Non-pigmented ciliary epithelial cell (primary cell): Measurements from ENCODE around the gene SFTPA2.

- RRBS: no CpG with 5 or more reads among the region's 16 CpGs
Observed at GRCh38 chr10:79270593-79271624, 76.4 kb upstream of the PPIF start.

GRCh38 chr10:79291974-79292408 lies 55.3 kb upstream of the PPIF start:
- RRBS: no CpG with 5 or more reads among the region's 12 CpGs

- RRBS: no CpG with 5 or more reads among the region's 16 CpGs
Observed at GRCh38 chr10:79297945-79298702, 49.1 kb upstream of the PPIF start.

- RRBS: no CpG with 5 or more reads among the region's 37 CpGs
Observed at GRCh38 chr10:79300408-79301503, 46.5 kb upstream of the PPIF start.

DNA sequence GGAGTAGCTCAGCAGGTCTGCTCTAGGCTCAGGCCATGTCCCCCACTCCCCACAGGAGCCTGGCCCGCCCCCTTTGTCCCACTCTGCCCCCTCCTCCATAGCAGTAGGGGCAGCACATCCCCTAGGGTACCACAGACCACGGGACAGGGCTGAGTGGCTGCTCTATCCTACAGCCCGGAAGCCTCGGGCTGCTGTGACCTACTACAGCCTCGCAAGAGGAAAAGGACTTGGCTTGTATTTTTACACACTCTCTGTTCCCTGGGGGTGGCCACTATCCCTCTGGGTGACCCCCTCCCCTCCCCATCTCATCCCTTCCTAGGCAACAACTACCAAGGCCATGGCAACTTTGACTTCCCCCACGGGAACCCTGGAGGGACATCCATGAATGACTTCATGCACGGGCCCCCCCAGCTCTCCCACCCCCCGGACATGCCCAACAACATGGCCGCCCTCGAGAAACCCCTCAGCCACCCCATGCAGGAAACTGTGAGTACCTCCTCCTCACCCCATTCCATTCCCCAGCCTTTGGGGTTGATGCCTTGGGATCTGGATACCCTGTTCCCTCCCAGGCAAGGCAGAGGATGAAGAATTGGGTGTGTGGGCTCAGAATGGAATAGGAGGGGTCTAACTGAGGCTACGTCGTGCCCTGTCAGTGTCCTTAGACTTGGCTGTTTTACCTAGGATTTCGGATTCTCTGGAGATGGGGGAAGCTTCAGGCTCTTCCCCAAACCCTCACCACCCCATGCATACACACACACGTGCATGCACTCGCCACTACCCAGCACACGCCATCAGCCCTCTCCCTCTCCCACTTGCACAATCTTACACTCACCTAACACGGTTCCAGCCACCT lies 40.0 kb upstream of the PPIF start:
- RRBS: no CpG with 5 or more reads among the region's 17 CpGs

DNA sequence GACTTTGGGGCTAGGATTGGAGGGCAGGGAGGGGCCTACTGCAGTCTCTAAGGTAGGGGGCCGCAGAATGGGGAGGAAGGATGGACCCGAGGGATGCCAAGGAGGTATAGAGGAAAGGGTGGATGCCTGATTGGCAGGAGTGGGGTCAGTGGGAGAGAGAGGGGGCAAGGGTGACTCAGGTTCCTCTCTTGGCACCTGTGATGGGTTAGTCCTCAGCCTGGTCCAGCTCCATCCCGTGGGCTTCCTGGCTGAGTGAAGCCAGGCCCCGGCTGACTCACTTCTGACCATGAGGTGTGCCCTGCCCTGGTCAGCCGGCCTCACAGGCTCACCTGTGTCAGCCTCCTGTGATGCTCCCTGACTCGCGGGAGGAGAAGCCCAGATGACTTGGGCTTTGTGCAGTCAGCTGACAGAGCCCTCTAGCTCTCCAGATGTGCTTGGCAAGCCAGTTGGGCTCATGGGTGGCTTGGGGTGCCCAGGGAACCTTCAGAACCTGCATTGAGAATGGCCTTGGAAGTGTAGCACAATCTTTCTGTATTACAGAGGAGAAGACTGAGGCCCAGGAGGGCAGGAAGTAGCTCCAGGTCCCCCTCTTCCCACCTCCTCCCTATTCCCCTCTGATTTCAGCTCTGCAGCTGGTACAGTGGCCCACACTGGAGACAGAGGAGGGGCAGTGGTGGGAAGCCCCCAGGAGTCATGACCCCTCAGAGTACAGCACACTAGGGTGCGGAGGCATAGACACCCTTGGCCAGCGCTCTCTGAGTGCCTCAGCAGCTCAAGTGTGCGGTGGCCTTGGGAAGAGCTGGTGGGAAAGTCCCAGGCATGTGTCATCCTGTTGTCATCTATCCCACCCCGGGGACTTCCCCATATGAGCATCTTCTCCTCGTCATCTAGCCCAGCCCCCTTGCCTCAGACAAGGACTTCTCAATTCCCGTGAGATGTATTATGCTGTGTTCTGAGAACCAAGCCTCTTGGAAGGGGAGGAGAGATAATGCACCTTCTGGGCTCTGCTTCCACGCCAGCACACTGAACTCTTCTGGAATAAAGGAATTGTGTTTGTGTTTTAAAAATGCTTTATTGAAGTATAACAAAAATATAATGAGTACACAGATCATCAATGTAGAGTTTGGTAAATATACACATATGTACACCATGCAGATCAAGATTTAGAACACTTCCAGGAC lies 15.8 kb upstream of the PPIF start:
- RRBS: no CpG with 5 or more reads among the region's 14 CpGs

DNA sequence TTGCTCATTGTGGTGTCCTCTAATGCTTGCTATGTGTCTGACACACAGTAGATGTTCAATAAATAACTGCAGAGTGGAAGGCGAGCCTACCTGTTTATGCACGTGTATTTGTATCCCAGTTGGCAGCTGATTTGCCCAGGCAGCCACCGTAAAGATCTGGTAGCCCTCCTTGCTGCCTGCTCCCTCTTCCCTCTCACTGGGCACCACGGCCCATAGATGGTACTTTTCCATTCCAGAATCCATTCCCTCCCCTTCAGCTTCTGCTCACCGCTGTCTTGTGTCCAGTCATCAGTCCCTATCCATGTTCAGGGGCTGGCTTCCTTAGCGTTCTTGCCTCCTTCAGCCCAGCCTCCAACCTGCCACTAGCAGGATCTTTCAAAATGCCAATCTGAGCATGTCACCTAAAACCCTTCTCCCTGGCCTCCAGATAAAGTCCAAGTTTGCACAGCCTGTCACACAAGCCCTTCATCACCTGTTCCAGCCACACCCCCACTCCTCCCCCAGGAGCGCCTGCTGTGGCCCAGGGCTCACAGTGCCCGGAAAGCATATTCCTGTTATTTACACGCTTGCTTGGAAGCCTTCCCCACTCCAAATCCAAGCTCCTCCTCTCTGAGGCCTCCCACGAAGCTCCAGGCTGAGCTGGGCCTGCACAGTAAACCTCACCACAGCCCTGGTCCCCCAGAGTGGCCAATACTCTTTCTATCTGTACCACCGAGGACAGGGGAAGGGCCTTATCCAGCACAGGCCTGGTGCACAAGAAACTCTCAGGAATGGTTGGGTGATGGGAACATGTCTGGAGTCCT lies 21.0 kb downstream of the ZCCHC24 start:
- RRBS: no CpG with 5 or more reads among the region's 11 CpGs

GRCh38 chr10:79450327-79450526 lies 4.8 kb upstream of the ZCCHC24 start:
- RRBS: no CpG with 5 or more reads among the region's 2 CpGs

DNA sequence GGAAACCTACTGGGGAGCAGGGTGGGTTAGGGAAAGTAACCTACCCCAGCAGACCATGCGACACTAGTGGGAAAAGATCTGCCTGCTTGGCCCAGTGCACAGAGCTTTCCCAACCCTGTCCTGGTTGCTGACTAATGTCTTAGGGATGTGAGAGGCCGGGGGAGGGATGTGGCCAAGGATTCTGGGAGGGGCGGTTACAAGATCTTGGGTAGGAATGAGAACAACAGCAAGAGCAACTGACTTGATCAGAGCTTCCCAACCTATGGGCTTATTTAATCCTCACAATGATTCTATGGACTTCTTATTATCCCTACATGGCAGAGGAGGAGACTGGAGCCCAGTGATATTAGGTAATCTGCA lies 24.0 kb upstream of the EIF5AL1 start:
- RRBS: no CpG with 5 or more reads among the region's 3 CpGs

- RRBS: no CpG with 5 or more reads among the region's 1 CpG
Observed at GRCh38 chr10:79560185-79560677, at the start of gene SFTPA2. Gene SFTPA2 (minus strand): TSS chr10:79560407.

- RRBS: no CpG with 5 or more reads among the region's 3 CpGs
Observed at GRCh38 chr10:79610524-79610808, 273 bp upstream of the SFTPA1 start.

DNA sequence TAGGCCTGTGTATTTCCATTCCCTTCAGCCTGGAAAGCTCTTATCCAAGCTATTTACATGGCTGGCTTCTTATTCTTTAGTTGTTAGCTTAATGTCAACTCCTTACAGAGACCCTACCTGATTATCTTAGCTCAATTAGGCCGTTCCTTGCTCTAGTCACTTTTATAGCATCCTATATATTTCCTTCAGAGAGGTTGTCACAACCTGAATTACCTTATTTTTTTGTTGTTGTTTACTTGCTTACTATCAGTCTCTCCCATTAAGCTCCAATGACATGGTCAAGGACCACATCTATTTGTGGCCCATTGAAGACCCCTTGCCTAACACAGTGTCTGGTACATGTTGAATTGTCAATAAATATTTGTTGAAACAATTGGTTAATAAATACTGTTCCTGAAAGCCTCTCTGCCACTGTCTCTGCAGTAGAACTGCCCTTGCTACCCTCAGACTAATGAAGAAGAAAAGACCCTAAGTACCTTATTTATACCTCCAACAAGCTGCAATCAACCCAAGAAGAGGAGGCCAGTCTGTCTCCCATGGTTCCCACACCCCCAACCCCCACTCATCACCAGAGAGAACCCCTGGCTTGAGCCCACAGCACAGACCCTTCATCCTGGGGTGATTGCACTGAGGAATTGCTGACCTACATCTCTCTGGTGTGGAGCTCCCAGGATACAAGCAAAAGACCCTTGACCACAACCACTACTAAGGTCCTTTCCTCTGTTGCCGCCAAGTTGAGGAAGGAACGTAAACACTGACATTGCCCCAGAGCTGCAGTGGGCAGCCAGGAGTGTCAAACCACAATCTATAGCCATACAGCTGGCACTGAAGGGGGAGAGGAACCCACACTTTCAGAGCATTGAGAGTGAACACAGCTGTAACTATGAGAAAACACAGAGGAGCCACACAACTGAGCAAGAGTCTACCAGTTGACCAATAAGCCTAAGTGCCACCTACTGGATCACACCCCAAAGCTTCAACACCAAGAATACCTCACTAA lies 45.2 kb downstream of the NUTM2B start:
- RRBS: no CpG with 5 or more reads among the region's 3 CpGs

GRCh38 chr10:80104201-80105000 lies 25.9 kb downstream of the TMEM254 start:
- RRBS: no CpG with 5 or more reads among the region's 7 CpGs

DNA sequence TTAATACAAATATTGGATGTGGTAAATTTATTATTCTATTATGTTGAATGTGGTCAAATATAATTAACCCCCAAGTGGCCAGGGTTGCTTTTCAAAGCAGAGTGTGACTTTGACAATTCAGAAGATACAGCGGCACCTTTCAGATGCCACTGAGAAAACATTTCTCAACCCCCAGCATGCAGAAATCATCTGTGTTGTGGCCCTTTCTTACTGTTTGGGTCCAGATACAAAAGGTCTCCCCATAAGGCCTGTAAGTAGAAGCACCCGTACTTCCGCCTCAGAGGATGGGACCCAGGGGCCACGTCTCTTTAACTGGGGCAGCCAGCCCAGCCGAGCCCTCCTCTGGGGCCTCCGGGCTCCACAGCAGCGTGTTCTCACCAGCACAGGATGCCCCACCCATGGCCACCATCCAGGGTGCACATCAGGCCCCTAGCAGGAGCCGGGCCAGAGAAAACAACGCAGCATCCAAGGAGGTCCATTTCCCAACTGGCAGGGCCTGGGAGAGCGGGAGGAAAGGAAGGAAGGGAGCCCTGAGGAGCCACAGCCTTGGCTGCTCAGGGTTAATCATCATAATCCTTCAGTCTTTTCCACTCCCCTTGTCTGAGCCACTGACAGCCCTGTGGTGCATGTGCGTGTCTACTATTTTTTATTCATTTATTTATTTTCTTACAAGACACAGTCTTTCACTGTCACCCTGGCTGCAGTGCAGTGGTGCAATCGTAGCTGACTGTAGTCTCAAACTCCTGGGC lies 3.5 kb downstream of the PLAC9 start:
- RRBS: 6% methylated on average over 3 of the region's 12 CpGs

- RRBS: no CpG with 5 or more reads among the region's 12 CpGs
Observed at GRCh38 chr10:80160492-80161193, 28.1 kb downstream of the PLAC9 start.

GRCh38 chr10:80167044-80167386 lies 34.5 kb downstream of the PLAC9 start:
- RRBS: no CpG with 5 or more reads among the region's 10 CpGs

DNA sequence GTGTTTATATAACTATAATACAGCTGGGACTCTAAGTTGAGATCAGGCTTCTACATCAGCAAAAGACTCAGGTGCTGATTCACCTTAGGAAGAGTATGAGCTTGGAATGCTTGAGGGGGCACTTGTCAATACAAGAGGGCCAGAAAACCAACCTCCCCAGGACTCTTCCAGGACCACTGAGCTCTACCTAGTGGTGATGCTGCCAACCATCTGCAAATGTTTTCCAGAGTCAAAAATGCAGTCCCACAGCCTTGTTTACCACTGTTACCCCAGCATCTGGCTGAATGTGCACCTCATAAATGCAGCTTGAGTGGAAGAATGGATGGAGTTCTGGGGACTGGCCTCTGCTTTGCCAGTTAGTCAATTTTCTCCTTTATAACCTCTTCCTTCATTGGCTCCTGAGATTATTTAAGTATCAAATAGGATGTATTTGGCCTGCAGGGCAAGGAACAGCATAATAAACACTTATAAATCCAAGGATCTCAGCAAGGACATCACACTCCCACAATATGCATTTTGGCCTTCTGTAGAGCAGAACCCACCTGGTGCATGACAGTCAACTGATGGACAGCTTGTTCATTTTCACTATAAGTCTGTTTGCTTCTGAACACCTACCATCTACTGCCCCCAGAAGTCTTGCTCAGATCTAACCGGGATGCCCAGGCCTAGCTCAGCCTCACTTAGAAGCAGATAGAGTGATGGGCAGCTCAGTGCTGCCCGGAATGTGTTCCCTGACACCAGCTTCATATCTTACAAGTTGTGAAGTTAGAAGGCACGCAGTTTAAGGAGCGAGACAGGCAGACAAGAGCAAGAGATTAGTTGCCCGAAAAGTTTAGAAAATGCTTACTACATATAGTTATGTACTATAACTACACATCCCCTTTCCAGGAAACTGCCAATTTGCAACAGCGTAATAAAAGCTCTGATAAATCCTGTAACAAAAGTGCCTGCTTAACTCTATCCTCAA lies 20.5 kb downstream of the ANXA11 start:
- RRBS: 91% methylated on average over 2 of the region's 6 CpGs

- RRBS: no CpG with 5 or more reads among the region's 13 CpGs
Observed at GRCh38 chr10:80283198-80283982, 6.1 kb downstream of the MAT1A start.

DNA sequence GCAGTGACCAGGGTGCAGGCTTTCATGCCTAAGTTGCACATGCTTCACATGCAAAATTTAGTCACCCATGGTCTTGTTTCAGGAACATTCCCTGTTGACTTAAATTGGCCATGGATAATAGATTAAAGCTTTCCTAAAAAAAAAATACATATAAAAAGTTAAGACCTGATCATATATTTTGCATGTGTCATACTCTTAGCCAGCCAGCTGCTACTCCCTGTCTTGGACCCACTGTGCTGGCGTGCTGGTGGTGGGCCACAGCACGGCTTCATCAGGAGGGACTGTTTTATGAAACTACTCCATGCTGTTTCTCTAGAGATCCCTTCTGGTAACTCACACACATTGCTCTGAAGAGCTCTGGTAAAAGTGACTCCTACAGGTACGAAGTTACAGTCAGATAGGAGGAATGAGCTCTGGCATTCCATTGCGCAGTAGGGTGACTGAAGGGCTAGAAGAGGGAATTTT lies 778 bp downstream of the MAT1A start:
- RRBS: no CpG with 5 or more reads among the region's 4 CpGs

- RRBS: no CpG with 5 or more reads among the region's 11 CpGs
Observed at GRCh38 chr10:80409196-80409701, 898 bp downstream of the PRXL2A start.